ENCODE data around the gene GPD1L.

- PRO-cap = no peak
Measured at GRCh38 chr3:28059055-28059777, 182.2 kb upstream of the CMC1 start.

DNA sequence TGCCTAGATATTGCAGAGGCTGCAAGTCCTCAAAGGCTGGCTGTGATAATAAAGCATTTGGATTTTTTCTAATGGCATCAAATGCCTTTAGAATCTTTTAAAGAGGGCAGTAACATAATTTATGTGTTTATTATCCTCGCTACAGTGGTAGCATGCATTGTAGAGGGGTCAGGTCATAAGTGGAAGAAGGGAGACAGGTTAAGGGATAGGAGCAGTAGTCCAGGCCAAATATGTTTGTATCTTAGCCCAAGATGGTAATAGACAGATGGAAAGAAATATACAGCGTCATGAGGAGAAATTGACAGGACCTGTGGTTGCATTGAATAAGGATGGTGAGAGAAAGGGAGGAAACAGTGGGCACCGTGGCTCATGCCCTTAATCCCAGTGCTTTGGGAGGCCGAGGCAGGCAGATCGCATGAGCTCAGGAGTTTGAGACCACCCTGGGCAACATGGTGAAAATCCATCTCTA is 2.7 kb downstream of the CMC1 start:
- PRO-cap = no peak

DNA sequence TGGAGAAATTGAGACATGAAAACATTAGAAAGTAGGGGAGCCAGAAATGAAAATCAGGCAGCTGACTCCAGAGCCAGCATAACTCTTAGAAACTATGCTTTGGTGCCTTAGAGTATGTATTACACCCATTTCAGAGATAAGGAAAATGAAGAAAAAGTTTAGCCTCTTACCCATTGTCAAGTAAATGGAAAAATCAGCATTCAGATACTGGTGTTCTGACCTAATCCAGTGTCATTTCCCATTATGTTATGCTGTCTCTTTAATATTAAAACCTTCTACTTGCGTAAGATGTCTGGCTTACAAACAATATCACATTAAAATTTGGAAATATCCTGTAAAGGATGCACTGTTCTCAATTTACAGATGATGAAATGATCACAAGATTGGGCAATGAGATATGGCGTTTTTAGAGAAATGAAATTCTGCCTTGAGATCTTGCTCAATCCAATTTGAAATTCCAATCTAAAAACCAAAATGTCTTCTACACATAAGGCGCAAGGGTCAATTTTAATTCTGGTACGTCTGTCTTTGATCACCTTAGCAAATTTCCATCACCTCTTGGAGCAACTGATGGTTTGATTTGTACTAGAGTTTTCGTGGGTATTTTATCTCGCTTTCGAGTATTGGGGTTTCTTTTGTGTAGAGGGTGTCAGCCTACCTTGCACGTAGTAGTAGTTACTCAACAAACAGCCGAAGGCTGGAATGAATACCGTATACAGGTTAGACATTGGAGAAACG is 937 bp upstream of the ZCWPW2 start:
- PRO-cap = no peak

DNA sequence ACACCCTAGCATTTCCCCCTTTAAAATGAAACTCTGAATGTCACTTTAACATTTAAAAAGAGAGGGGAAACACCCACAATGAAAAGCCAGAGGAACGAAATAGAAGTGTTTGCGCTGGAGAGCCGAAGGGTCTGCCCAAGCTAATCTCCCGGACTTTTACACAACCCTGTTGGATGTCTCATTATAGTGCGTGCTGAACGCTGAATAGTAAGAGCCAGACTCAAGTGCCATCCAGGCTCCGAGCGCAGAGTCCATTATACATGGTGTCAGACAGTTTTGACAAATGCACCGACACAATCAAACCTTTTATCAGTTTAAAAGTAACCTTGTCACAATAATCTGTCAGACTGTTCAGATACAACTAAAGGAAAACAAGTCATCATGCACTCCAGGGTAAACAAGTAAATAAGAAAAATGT is 159.7 kb downstream of the RBMS3 start:
- PRO-cap = no peak

- PRO-cap = no peak
Measured at GRCh38 chr3:29994841-29995212, 611.6 kb upstream of the TGFBR2 start.

- PRO-cap = no peak
Measured at GRCh38 chr3:30285831-30286559, 320.4 kb upstream of the TGFBR2 start.

DNA sequence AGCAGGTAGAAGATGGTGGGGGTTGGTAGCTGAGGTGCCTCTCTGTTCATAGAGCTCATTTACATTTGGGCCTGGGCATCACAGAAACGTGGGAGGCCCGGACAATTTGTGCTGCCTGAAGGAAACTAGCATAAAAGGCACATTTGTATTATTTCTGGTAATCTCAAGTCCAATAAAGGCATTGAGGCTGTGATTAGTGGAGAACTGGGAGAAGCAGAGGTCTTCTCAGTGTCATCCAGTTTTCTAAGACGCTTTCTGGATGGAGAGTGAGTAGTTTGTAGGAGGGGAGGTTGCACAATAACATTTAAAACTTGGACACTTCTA is 291.8 kb upstream of the TGFBR2 start:
- PRO-cap = no peak

- PRO-cap = no peak
Measured at GRCh38 chr3:30610786-30611606, 4.6 kb downstream of the TGFBR2 start.

GRCh38 chr3:30642731-30643295 is 36.4 kb downstream of the TGFBR2 start:
- PRO-cap = no peak

GRCh38 chr3:30664913-30665298 is 58.5 kb downstream of the TGFBR2 start:
- PRO-cap = no peak

DNA sequence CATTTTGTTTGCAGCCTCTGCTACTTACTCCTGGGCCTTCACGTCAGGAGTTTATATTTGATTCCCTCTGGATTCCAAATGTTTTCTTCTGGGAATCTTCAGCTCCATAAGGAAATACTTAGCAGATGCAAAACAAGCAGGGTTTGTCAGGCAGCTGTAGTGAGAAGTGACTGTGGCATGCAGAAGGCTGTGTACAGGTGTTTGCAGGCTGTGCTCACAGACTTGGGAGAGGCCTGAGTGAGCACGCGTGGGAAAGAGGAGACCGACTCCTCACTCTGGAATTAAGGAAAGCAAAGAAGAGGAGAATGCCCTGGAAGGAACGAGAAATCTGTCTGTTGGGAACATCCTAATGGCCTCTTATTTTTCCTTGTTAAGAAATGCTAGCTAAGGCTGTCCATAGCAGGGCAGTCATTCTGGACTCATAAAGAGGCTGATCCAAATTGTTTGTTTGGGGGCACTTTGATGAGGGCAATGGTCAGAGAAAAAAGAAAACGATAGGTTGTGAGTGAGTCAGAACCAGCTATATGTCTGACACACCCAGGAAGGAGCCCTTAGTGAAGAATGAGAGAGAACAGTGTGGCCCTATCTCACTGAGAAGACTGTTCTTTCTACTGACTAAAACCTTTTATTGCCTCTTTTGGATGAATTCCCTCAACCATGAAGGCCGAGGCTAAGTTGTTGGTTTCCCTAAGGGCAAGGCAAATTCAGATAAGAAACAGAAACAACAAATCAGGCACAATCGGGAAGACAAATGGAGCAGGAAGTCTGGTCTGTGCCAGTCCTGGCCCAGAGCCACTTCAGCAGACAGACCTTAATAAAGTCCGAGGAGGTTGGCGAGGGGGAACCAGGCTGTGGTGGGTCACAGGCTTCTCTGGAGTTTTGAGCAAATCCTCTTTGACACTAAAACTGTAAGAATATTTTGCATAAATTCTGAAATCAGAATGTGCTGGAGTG is 82.7 kb downstream of the TGFBR2 start:
- PRO-cap = no peak

- PRO-cap = no peak
Measured at GRCh38 chr3:31285818-31286096, 247.0 kb upstream of the STT3B start.

- PRO-cap = no peak
Measured at GRCh38 chr3:31479865-31480064, 53.0 kb upstream of the STT3B start.

GRCh38 chr3:31638225-31638833 is 105.6 kb downstream of the STT3B start:
- PRO-cap = no peak

DNA sequence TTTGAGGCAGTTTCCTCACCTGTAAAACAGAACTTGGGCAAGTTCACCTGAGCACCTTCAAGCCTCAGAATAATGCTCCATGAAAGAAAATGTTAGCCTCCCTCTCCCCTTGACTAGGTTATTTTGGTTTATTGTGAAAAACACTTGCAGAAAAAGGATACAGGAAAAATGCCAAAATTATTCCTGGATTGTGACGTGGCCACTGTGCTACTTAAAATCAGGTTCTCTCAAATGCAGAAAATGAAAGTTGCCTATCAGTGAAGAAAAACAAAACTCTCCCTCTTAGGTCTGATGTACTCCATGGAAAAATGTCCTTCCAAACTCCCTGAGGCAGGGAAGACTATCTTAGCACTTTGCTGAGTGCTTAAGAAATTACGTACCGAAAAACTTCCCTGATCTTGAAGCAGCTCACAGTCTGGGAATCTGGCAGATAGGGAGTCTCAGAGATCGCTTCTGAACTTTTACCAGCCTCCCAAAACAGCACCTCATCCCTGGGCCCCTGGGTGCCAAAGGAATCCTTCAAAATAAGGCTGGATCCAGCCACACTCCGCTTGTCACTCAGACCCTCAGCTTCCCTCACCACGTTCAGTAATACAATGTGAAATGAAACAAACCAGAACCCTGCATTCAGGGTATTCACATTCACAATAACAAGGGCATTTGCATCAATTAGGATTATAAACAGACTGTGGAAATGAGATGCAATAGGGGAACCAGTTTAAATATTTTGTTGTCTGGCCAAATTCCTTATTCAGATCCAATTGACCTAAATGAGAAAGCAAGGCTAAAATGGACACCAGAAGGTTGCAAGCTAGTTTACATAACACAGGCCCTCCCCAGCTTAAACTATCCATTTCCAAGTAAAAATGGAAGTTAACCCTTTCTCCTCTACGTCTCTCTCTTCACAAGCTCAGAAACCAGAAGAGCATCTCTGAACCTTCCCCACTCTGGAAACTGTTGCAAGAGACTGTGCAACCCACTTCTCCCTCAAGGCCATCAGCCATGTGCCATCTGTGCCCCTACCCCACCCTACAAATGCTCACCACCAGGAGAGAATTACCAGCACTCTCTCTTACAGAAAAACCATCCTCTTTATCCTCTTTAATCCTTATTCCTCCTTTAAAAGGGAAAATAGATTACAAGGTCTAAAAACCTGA is 20.9 kb downstream of the OSBPL10 start:
- PRO-cap = no peak

DNA sequence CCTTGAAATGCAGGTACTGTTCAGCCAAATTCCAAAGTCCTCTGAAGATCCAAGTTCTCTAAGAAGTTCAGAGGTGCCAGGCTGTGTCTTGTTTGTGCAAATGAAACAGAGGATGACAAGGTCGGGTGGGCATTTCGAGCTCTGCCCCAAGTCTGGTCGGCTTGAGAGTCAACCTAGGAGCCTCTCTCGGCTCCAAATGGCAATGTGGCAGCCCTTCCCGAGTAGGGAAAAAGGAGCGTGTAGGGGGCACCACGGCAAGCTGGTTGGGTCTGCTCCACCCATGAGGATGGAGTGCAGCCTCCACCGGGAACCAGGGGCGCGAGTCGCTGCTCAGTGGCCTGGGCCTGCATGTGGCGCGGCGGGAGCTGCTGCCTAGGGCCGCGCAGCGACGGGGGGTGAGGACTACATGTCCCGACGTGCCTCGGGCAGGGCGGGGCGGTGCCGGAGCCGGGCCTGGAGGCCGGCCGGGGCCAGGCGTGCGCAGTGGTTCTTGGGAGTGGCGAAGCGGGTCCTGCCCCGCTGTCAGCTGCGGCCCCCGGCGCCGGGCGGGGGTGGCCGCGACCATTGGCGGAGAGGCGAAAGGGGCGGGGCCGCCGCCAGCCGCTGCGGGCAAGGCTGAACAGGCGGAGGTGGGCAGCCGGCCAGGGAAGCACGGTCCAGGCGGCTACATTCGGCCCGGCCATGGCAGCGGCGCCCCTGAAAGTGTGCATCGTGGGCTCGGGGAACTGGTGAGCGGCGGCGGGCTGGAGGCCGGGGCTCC is at the start of gene GPD1L:
Gene GPD1L, plus strand, starts transcription at position 590 of the 760 bp plus-strand sequence.
- PRO-cap = bidirectional peak, plus-strand start at position 640 of the sequence, minus-strand start at position 390 of the sequence

DNA sequence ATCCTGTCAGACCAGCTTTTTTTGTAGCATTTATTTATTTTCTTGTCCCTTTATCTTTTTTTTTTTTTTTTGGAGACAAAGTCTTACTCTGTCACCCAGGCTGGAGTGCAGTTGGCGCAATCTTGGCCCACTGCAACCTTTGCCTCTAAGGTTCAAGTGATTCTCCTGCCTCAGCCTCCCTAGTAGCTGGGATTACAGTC is 14.7 kb downstream of the CMTM8 start:
- PRO-cap = no peak

DNA sequence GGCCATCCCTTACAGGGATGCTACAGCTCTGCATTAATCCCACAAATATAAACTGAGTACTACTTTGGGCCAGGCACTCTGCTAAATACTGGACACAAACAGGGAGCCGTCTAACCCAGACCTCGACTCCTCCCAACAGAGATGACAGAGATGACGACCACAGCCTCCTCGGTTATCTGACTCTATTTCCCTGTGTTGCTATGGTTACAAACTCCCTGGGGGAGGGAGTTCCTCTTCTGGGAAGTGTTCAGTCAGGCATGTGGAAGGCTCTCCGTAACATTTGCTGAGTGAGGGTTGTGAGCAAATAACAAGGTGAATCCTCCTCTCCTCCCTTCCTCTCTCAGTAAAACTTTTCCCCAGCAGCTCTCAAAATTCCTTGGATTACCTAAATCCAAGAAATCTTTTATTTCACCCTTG is 6.7 kb upstream of the CMTM7 start:
- PRO-cap = no peak

DNA sequence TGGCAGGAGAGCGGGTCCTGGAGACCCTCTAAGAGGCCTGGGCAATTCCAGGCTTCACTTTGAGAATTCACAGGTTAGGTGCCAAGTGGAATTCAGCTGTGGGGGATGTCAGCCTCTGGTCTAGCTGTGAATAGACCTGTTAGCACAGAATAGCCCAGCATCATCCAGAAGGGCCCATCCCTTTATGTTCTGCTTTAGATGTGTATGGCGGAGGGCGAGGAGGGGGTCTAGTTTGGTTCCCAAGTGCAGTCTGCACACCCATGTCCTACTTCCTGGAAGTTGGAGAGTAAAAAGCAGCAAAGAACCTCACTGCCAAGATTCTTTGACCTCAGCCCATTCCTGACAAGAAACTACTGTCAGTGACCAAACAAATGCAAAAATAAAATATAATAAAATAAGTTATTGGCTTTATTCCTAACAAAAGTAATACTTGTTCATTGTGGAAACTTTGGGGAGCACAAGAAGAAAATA is 7.9 kb downstream of the CMTM7 start:
- PRO-cap = no peak

- PRO-cap = no peak
Measured at GRCh38 chr3:32422910-32423484, 31.3 kb downstream of the CMTM7 start.

All from right cardiac atrium (tissue), 1 donor.